ENCODE measurements around the gene KIAA2012.

DNA sequence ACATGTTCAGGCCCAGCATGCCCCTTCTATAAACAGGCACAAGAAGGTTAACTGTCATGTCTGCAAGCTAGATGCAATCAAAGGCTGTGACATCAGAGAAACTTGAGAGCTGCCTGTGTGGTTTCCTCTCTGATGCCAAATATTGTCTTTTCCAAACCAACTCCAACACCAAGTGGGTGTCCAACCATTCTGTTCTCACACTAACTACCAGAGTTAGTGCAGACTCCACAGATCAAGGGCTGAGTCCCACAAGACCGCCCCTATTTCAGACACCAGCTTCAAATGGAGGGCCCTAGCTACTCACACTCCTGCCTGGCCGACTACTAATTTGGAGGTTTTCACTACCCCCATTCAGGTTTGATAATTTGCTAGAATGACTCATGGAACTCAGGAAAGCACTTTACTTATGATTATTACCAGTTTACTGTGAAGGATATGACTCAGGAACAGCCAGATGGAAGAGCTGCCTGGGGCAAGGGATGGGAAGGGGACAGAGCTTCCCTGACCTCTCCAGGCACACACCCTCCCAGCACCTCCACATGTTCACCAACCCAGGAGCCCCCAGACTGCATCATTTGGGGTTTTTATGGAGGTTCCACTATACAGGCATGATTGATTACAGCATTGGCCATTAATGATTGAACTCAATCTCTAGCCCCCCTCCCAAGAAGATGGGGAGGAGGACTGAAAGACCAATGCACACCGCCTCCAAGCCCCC, 46.2 kb upstream of the BZW1 start:
- PRO-cap, result no peak

DNA sequence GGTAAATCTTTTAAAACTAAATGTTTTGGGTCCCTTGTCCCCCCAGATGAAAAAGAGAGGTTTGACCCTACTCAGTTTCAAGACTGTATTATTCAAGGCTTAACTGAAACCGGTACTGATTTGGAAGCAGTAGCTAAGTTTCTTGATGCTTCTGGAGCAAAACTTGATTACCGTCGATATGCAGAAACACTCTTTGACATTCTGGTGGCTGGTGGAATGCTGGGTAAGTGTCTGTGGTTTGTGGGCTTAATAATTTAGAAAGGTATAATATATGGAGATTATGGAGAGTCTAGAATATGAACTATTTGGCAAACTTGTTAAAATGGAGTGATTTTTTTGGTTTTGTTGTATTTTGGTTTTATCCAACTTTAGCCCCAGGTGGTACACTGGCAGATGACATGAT, 3.6 kb downstream of the BZW1 start:
- PRO-cap, result no peak

GRCh38 chr2:200832689-200833156, 21.0 kb downstream of the BZW1 start:
- PRO-cap, result no peak

DNA sequence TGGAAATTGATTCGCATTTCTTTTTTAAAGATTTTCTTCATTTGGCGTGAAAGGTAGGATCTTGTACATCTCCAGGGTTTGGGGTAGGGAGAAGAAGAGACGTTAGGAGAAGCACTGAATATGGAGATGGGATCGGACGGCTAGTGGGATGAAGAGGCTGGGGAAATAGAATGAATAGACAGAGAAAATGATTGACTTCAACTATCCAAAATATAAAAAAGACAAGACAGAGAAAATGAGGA, 787 bp upstream of the ORC2 start:
- PRO-cap, result no peak

- PRO-cap, result bidirectional peak, plus-strand start at chr2:201118716, minus-strand start at chr2:201118607
Measured at GRCh38 chr2:201118146-201119188, 2.5 kb downstream of the CFLAR start.

- PRO-cap, result no peak
Measured at GRCh38 chr2:201127487-201128056, 11.6 kb downstream of the CFLAR start.

GRCh38 chr2:201136674-201137353, 20.9 kb downstream of the CFLAR start:
- PRO-cap, result no peak

DNA sequence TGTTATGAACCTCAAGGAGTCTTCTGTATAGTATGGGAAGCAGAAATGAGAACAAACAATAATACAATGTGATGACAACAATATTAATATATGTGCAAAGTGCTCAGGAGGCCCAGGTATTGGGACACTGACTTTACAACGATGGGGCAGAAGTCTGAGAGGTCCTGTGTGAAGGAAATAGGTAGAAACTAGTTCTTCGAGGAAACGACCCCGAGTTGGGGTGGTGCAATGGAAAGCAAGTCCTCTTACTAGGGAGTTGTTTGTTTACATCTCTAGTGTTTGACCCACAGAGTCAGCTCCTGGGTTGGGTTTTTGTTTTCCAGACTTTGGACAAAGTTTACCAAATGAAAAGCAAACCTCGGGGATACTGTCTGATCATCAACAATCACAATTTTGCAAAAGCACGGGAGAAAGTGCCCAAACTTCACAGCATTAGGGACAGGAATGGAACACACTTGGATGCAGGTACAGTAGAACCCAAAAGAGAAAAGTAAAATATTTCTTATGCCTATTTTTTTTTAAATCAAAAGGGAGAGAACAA, 16.2 kb downstream of the CASP8 start:
- PRO-cap, result no peak

DNA sequence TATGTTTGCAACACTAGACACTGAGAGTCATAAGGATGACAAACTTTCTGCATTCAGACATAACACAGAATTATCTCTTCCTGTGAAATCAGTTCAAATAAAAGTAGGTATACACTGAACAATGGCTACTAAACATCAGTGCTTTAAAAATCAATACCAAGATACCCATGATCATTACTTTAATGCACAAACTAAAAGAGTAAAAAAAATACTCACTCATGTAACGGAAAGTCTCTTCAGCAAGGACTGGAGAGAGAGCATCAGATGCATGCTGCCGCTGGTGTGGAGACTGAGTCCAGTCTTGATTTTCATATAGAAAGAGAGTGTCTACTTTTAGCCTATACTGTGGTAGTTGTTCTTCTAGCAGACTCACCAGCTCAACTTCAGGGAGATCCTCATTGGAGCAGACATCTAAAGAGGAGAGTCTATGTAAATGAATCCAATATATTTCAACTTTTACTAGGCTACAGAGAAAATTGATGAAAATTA, 44.0 kb downstream of the TRAK2 start:
- PRO-cap, result no peak

- PRO-cap, result no peak
Measured at GRCh38 chr2:201761240-201761813, 19.4 kb downstream of the ALS2 start.

DNA sequence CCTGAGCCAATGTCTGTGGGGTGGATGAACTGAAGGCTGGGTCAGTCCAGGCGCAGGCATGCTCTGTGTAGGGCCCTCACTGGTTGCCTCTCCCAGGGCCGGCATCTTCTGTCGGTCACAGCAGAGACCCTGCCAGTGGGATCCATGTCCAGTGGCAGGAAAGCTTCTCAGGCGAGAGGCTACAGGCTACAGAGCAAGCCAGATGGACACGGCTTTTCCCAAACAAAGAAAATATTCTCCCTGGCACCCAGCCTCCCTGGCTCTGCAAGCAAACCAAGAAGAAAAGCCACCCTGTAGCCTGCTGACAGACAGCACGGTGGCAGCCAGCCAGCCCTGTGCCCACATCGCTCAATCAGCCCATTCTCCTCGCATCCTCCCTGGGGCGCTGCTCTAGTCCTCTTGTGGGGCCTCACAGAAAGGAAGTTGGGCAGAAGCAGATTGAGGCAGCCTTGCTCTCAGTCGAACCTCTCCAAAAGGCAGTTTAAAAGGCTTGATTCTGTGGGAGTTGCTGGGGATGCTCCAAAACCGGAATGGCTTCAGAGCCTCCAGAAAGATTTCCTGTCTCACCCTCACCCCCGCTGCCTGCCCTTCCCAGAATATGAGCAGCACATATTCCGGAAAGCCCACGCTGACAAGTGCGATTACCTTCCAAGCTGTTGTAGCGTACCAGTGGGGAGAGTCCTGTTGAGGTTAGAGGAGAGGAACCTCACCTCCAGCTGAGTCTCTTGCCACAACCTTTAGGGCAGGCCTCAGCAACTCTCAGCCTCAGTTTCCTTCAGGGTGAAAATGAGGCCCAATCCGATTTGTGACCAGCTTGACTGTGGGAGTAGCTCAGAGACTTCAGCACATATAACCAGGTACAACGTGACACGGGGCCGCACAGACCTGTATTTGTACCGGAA, 48.4 kb upstream of the FZD7 start:
- PRO-cap, result no peak

DNA sequence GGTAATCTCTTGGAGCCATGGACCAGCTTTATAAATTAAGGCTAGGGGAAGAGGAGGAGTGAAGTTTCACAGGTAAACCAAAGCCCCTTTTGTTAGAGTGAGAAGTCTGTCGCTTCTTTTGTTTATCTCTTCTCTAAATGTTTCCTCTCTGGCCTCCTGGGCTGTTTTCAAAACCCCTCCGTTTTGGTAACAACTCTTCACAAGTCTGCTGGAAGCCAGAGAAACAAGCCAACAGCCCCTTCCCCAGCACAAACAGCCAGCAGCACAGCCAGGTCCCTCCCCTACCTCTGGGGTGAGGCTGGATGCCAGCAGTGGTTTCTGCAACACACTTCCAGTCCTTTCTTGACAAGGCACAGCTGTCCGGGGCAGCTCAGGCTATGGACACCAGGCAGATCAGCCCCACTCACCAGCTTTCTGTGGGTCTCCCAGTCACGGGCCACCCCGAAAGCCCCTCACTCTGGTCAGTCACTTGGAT, 13.6 kb upstream of the FZD7 start:
- PRO-cap, result no peak

DNA sequence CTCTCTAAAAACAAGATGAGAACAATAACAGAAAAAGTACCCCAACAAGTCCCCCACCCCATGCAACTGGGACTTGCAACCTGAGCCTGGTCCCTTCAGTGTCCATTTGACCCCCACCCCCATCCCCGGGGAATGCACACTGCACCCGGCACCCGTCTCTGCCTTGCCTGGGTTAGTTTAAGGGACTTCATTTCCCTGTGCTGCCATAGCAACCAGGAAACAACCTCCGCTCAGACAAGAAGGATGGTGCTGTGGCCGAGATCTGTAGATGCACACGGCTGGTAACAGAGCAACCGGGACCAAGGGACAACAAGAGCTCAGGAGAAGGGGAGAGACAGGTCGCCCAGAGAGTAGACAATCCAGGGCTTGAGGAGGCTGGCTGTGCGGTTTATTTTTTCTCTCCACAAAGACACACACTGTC, at the start of gene KIAA2012:
KIAA2012 (plus strand) TSS at position 233 of the 421 bp plus-strand sequence.
- PRO-cap, result no peak

DNA sequence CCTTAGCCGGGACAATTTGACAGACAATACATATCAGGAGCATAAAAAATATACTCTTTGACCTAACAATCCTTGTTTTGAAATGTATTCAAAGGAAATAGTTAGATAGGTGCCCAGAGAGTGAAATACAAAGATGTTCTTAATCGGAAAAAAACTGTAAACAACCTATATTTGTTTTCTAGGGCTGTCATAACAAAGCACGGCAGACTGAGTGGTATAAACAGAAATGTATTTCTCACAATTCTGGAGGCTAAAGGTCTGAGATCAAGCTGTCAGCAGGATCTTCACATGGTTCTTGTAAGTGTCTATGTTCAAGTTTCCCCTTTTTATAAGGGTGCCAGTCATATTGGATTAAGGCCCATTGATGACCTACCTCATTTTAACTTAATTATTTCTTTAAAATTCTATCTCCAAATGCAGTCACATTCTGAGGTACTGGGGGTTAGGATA, 34.6 kb upstream of the FAM117B start:
- PRO-cap, result no peak

DNA sequence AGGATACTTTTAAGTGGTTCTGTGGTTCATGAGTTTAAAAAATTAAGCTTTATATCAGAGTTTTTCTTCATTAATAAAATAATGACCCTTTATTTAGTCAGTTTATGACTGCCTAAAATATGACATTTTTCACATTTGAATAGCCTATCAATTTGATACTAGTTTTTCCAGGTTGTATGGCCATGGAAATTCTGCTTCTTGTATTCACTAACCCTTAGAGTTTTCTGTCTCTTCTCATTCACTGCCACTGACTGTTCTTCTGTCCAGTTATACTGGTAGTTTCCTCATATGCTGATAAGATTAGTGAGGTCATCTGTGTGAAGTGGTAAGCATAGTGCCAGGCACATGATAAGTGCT, 91.1 kb downstream of the NBEAL1 start:
- PRO-cap, result no peak

DNA sequence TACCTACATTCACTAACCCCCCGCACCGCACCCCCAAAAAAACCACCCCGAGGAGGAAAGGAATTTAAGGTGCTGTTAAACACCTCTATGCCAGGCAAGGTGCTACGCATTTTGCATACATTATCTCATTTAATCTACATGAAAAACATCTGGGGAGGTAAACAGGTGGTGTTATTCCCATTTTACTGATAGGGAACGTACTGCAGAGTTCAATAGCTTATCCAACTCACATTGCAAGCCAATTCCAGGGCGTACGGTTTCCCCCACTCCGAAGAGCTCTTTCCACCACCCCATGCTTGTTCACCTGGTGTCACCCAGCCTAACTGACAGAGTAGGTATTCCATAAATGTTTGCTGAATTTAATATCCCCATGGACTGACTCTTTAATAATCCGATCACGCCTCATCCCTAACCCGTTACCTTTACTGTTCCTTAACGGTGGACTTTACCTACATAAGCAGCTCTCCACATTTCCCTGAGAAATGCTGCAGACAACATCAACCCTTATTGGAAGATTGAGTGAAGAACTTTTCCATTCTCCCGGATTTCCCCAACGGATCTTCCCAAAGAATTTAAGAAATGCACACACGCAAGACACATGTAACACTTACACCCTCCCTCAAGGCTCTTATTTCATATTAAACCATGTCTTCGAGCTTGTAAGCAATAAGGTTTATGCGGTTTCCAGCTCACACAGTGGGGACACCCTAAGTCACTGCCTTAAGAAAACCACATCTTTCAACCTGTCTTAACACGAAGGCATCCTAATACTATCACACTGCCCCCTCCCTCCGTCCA, 1.2 kb downstream of the RAPH1 start:
- PRO-cap, result no peak

DNA sequence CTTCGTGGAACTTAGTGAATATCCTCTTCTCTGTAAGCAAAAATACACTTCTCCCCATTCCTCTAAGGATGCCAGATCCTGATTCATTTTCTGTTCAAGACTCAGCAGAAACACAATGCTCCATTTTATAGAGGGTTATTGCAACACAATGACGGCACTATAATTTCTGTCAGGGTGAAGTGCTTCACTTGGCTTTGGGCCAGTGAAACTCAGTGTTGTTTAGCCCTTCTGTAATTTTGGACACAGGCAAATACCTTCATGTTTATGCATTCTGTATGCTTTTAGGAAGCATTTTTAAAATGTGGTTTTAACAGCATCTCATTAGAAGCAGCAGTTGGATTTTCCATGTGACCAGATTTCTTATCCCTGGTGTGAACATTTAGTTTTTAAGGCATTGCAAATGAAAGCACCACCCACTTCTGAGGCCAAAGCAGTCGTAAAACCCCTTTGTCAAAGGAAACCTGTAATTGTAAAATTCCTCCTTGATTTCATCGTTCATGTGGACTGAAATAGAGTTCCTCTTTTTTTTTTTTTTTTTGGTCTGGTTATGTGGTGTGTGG, 56.5 kb upstream of the CD28 start:
- PRO-cap, result no peak

DNA sequence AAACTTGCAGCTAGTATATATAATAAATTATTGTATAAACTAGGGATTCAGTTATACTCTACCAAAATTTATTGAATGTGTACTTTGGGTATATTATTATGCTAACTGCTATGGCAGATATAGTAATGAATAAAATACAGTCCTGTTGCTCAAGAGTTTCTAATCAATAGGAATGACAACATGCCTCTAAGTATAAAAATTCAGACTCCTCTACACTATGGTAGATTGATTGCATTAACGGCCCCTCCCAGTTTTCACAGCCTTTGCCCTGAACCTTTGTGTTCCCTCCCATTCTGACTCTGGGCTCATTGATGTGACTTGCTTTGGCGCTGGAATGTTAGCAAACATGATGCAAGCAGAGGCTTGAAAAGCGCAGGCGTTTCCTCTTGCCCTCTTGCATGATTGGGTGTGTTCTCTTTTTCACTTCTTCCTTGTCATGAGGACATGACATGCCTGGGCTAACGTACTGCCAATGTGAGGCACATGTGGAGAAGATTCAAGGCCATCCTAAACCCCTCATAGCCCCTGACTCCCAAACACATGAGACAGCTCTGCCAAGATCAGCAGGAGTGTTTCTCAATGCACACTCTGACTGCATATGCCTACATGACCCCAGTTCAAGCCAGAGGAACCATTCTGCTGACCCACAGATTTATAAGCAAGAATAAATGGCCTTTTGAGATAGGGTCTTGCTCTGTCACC, 49.9 kb upstream of the CD28 start:
- PRO-cap, result no peak

DNA sequence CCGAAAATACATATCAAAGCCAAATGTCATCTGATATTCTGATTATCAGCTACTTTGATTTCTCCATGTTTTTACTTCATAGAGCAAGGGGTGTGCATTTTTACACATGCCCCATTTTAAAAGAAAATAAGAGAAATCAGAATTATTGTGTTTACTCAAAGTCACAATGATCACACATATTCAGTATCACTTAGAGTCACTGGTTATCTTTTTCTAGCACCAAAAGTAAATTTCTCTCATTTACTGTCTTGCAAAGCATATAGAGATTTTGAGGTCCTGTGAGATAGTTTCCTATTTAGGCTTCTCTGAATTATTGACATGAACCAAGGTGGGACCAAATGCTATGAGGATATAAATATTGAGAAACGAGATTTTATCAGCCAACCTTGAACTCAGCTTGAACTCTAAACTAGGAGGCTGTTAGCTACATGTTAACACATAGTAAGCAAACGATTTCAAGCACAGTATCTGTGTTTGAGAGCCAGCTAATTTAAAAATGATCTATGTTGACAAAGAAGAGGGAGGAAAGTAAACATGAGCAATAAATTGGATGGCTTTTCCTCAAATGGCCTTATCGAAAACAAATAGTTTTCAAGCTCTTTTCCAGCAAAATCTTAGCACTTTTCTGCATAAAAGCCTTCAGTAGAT, 14.4 kb downstream of the CD28 start:
- PRO-cap, result no peak

GRCh38 chr2:204108284-204108865, 171.8 kb downstream of the ICOS start:
- PRO-cap, result no peak

Measured in aorta (tissue), 1 donor.